ENCODE measurements around the gene DUSP5.

- PRO-cap = no peak
- RAMPAGE, long total RNA, 2 experiments = no peak in any of the 2 experiments
These were observed 1153.4 kb downstream of the SORCS1 start for GRCh38 chr10:106010954-106011702.

GRCh38 chr10:107554360-107554804 is 389.9 kb upstream of the SORCS1 start:
- PRO-cap = no peak
- RAMPAGE, long total RNA, 2 experiments = no peak in any of the 2 experiments

- PRO-cap = no peak
- RAMPAGE, long total RNA, 2 experiments = no peak in any of the 2 experiments
These were observed 493.2 kb downstream of the XPNPEP1 start for GRCh38 chr10:109429997-109430532.

- PRO-cap = no peak
- RAMPAGE, long total RNA, 2 experiments = no peak in any of the 2 experiments
These were observed 466.5 kb downstream of the XPNPEP1 start for GRCh38 chr10:109456440-109457559.

DNA sequence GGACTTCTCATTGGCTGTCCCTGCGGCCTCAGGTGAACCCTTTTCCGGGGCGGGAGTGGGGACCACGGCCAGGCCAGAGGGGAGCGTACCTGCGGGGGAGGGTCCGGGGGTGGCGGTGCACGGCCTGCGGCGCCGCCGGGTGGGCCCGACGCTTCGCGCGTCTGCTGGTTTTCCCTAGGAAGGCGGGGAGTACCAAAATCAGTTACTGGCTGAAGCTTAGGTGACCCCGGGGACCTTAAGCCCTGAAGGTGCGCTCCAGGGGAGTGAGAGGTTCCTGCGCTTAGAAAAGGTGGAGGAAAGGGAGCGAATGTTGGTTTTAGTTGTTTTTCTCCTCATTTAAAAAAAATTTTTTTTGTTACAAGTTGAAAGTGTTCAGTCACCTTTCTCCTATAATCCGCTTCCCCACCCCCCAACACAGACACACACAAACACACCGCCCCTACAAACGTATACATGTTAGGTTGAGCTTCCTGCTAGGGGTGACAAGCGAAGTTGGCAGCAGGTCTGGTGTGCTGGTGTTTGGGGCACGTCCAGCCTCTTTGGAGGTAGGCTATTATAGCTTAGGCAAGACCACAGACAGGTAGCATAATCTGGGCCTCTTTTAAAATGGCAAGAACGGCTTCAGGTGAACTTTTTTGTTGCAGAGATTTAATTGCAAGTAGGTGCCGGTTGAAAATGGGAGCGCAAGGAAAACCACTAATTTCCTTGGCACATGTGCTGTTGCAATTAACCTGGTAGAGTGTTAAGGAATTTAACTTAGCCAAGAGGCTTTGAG is 841 bp downstream of the ADD3 start:
- PRO-cap = no peak
- RAMPAGE, long total RNA, 2 experiments = no peak in any of the 2 experiments

DNA sequence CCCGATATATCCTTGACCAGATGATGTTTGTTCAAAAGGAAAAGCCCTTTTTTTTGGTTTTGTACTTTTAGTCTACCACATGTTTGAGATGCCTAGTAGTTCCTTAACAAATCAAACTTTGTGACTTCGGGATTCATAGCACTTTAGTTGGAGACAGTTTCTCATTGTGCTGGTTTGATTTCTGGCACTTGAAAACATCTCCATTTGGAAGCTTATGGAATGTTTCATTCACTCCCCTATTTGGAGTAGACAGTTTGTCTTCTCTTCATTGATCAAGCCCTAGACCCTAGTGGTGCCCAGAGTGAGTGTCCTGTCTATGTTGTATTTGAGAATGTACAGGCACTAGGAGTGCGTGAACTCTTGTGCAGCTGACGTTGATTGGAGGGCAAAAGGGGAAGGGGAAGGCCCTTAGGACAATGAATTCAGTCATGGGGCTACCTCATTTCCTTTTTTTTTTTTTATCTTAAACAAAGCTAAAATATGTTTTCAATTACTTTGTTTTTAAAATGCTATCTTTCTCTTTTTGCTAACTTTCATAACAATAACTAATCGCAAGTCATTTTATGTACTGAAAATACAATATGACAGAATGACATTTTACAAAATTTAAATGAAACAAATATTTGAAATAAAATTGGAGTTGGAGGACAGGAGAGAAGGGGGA is 66.5 kb downstream of the ADD3 start:
- PRO-cap = no peak
- RAMPAGE, long total RNA, 2 experiments = no peak in any of the 2 experiments

DNA sequence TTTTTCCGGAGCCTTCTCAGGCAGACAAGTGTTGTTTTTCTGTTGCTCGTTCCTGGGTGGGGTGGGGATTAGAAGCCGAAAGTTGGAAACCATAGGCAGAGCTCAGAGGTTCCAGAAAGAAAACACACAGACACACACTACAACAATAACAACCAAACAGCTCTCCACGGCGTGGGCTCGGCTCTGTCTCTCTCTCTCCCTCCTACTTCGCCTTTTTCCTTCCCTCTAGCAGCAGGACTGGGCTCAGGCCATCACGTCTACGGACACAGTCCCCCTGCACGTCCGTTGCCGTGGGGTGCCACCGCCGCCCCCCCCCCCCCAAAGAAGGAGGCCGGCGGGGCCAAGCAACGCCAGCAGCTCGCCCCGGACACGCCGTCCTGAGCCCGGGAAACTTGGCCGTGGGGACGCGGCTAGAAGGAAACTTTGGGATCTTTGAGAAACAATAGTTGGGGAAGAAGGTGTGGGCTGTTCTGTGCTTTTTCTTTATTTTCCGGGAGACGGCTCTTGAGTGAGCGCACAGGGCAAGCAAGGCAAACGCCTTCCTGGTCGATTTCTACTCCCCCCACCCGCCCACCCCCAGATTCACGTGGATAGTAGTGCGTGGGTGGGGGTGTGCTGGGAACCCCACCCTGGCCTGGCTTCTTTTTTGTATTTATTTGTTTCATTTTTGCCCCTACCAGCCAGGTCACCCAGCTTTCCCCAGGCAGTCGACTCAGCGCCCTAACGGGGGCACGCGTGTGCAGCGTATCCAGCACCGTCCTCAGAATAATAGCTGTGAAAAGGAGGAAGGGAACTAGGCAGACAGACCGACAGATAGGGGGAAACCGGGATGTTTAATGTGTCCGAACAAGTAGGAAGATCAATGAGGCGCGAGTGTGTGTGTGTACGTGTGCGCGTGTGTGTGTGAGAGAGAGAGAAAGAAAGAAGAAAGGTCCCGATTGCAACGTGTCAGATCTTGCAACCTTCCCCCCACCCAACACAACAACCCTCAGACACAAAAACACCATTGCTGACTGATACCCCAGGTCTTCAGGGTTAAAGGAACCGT is 1.4 kb downstream of the MXI1 start:
- PRO-cap = bidirectional peak, plus-strand start at position 326 of the sequence, minus-strand start at position 267 of the sequence; bidirectional peak, plus-strand start at position 771 of the sequence, minus-strand start at position 762 of the sequence
- RAMPAGE, long total RNA, 2 experiments = no peak in any of the 2 experiments

DNA sequence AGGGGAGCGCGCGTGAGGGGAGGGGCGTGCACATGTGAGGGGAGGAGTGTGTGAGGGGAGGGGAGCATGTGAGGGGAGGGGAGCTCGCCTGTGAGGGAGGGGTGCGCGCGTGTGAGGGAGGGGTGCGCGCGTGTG is 19.2 kb downstream of the MXI1 start:
- PRO-cap = no peak
- RAMPAGE, long total RNA, 2 experiments = no peak in any of the 2 experiments

DNA sequence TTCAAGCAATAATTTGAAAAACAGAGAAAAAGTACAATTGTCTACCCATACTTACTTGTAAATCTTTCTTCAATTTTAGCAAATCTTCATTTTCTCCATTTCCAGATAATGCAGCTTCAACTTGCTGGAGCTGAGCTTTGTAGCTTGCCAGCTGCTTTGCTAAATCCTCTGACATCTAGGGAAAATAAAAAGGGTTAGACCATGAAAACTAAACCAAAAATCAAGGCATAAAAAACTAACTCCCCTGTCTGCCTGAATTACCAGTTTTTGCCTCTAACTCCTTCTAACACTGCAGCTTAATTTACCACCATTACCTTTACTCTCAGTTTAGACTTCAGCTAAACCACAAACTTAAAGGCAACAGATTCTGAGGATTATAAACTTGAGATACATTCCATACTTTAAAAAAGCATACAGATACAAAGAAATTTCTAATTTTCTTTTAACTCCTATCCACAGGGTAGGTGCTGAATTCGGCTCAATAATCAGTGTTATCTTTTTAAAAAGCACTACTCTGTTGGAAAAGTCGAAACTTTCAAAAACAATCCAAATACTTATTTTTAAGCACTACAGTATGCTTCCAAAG is 1.2 kb downstream of the SMNDC1 start:
- PRO-cap = no peak
- RAMPAGE, long total RNA, 2 experiments = no peak in any of the 2 experiments

DNA sequence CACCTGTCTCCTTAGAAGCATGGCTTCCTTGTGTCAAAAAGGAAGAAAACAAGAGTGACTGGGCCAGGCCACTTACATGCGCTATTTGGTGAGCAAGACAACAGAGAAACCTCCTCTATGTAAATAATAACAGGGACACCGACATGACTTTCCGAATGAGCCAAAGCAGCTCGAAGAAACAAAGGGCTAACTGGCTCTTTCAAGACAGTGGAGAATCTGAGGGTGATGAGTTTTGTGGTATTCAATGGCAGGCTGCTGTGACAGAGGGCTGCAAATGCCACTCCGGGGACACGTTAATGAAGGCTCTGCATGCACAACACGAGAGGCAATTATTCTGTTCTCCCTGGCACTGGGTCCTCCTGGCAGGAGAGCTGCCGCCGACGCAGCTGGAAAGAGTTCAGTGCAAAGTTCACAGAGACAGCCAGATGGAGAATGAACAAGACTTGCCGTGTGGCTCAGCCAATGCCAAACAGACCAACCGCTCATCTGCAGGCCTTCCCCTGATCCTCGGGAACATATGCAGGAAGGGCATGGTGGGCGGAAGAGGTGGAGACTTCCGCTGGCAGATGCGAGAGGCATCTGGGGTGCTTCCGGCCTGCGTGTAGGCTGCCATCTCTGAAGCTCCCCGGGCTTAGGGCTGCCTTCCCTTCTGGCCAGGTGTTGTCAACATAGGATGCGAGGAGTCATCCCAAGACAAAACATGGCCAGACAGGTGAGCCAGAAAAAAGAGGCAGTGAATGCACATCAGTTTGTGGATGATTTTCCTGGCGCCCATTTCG is 59.1 kb upstream of the SMNDC1 start:
- PRO-cap = no peak
- RAMPAGE, long total RNA, 2 experiments = no peak in any of the 2 experiments

DNA sequence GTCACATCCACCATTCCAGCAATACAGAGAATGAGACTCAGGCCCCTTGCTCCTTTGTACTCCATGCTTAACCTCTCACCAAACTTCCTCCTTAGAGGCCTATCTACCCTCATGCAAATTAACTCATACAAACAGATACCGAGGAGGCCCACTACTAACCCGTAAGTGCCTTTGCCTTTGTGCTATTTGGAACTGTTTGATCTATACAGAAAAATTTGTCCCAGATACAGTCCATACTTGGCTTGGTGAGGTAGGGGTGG is 87.8 kb upstream of the DUSP5 start:
- PRO-cap = no peak
- RAMPAGE, long total RNA, 2 experiments = no peak in any of the 2 experiments

GRCh38 chr10:110410273-110410894 is 87.3 kb upstream of the DUSP5 start:
- PRO-cap = no peak
- RAMPAGE, long total RNA, 2 experiments = no peak in any of the 2 experiments

DNA sequence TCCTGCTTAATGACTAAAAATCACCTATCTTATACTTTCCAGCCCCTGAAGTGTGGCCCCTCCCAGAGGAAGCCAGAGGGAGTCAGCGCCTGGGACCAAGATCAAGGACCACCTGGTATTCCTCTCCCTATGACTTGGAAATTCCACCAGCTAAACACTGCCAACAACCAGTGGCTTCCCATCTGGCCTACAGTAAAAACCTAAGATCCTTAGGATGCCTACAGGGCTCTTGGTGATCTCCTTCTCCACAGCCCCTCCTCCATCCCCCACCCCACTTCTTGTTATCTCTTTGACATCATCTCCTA is 16.5 kb upstream of the DUSP5 start:
- PRO-cap = no peak
- RAMPAGE, long total RNA, 2 experiments = no peak in any of the 2 experiments

DNA sequence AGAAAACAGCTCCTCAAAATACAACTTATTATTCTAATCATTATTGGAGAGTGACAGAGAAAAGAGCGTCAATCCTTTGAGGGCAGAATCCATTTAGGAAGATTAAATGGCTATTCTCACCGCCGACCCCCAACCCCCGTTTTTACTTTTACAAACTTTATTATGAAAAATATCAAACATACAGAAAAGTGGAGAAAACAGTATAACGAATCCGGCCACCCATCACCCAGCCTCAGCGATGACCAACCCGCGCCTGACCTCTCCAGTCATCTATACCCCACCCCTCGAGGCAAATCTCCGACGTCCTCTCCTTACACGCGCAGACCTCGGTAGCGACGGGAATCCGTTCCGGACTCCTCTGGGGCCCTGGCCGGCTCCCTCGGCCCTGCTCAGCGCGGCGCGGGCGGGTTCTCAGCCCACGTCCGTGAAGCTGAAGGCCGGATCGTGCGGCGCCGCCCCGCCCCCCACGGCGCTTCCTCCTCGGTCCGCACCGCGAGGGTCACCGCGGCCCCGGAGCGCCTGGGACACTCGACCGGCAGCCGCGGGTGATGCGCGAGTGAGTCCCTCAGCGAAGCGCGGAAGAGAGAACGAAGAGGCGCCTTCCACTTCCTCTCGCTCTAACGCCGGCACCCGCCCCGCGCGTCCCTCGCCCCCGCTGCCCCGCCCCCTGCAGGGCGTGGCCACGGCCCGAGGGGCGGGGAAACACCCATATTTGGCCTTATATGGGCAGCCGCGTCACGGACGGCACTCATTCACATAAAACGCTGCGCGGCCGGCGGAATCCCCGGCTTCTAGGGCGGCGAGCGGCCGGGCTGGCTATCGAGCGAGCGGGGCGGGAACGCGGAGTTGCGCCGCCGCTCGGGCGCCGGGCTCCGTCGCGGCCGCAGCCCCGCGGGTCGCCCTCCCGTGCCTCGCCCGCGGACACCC is at the start of gene DUSP5:
Gene DUSP5, plus strand, starts transcription at position 787 of the 927 bp plus-strand sequence.
- PRO-cap = unidirectional peak, plus-strand start at position 322 of the sequence; unidirectional peak, minus-strand start at position 360 of the sequence; bidirectional peak, plus-strand start at position 787 of the sequence, minus-strand start at position 619 of the sequence
- RAMPAGE, long total RNA, 2 experiments = no peak in any of the 2 experiments

- PRO-cap = no peak
- RAMPAGE, long total RNA, 2 experiments = no peak in any of the 2 experiments
These were observed 6.4 kb downstream of the DUSP5 start for GRCh38 chr10:110503693-110504856.

- PRO-cap = no peak
- RAMPAGE, long total RNA, 2 experiments = no peak in any of the 2 experiments
These were observed 13.4 kb downstream of the DUSP5 start for GRCh38 chr10:110511109-110511421.

DNA sequence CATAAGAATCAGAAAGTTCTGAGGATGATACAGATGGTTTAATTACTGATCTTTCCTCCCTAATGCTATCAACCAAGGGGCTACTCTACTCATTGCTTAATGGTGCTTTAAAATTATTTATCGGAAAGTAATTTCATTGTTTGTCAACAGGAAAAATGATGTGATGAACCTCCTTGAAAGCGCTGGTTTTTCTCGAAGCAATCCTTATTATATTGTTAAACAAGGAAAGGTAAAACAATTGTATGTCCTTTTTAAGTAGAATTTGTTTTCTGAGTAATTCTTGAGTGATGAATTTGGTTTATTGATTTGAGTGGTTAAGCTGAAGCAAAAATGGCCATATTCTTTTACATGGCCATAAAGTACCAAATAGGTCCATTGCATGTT is 11.0 kb downstream of the SMC3 start:
- PRO-cap = no peak
- RAMPAGE, long total RNA, 2 experiments = no peak in any of the 2 experiments

GRCh38 chr10:110641301-110641683 is 2.8 kb upstream of the RBM20 start:
- PRO-cap = no peak
- RAMPAGE, long total RNA, 2 experiments = no peak in any of the 2 experiments

DNA sequence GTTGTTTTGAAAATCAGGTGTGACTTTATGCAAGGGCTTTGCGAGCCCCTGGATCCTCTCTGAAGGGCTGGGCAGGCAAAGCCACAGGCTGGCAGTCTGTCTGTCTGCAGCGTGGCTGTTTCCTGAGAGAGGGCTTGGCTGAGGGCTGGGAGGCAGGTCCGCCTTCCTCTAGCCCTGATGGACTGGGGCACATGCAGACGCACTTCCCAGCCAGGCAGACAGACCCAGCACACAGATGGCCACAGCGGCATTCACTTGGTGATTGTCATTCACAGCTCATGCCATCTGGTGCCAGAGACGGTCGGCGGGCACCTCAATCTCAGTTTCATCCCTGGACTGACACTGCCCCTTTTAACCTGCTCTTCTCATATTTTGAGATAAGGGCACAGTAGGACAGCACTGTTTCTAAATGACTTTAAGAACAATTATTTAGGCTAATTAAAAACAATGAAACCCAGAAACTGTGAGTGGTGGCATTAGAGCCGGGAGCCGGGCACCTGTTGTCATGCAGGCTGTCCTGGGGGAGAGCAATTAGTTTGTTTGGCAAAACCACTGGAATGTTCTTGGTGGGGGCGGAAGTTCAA is 35.6 kb downstream of the RBM20 start:
- PRO-cap = no peak
- RAMPAGE, long total RNA, 2 experiments = no peak in any of the 2 experiments

- PRO-cap = no peak
- RAMPAGE, long total RNA, 2 experiments = no peak in any of the 2 experiments
These were observed 108.9 kb upstream of the PDCD4 start for GRCh38 chr10:110762765-110763365.